Neutrophil (primary cell): ENCODE results near the genes RPS27A, MTIF2 and CCDC85A.

DNA sequence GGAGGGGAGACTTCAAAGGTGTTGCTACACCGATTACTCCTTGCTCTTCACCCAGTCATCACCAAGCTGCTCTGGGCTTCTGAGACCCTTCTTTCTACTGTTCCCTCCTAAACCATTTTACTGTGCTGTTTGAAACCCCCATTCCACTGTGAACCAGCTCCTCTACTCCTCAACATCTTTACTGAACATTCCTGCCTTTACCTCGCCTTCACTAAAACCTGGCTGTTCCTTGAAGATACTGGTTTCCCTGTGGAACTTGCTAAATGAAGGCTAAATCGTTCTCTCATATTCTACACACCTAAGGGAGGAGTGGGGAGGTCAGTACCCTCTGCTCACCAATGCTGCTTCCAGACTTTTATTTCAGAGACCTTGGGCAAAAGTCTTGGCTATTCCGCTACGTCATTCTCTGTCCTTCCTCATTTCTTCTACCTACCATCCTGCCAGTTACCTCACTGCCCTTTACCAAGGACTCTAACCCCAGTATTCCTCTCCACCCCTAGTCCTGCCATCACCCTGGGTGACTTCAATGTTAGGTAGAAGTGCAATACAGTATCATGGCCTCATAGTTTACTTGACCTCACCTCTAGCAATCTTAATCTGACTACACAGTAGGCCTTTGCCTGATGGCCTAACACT lies 27.9 kb downstream of the RTN4 start:
- PRO-cap: no peak

- PRO-cap: no peak
Measured at GRCh38 chr2:55137579-55138151, 87.4 kb upstream of the RTN4 start.

DNA sequence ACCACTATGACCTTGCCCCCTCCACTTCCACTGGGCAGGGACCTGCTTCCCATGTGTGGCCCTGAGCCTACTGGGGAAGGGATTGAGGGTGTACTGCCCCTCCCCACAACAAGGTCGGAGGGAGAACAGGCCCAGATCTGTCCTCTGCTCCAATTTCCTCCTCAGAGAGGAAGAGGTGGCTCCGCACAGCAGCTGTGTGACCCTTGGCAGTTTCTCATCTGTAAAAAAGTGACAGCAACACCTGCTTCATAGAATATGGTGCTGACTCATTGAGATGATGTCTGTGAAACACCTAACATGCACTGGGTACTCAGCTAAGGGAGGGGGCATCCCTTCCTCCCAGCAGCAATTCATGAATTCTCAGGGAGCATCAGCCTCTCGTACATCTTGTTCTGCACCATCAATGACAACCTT lies 72.8 kb downstream of the CLHC1 start:
- PRO-cap: no peak

DNA sequence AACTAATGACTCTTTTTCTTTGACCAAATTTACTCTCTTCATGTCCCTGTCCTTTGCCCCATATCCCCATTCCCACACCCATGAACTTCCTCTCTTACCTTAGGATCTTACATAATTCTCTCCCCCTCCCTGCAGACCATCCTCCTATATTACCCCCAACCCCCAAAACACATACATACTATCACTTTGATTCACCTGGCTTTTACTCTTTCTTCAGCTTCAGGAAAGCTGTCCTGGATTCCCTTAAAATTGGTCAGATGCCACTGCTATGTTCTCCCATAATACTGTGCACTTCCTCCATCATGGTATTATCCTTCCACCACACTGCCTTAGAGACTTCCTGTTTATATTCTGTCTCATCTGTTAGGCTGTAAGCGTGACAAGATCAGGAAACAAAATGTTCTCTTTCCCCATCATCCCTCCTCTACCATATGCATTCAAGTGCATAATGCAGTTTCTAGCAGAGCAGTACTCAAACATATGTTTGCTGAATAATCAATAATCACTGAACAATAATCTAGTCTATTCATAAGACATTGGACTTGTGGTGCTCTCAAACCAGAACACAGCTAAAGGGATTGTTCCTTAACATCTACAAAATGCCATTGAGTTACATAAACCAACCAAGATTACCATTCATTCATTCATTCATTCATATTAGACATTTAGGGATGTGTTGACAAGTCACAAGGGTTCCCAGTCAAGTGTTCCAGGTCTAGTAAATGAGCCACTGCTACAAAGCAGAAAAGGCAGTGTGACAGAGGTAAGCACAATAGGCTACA lies 4.1 kb downstream of the CLHC1 start:
- PRO-cap: no peak

- PRO-cap: bidirectional peak, plus-strand start at chr2:55232688, minus-strand start at chr2:55232583
Measured at GRCh38 chr2:55232485-55232942, at the start of gene RPS27A. Gene RPS27A, plus strand, starts transcription at chr2:55232688.

- PRO-cap: no peak
Measured at GRCh38 chr2:55234698-55235894, 2.6 kb downstream of the RPS27A start.

DNA sequence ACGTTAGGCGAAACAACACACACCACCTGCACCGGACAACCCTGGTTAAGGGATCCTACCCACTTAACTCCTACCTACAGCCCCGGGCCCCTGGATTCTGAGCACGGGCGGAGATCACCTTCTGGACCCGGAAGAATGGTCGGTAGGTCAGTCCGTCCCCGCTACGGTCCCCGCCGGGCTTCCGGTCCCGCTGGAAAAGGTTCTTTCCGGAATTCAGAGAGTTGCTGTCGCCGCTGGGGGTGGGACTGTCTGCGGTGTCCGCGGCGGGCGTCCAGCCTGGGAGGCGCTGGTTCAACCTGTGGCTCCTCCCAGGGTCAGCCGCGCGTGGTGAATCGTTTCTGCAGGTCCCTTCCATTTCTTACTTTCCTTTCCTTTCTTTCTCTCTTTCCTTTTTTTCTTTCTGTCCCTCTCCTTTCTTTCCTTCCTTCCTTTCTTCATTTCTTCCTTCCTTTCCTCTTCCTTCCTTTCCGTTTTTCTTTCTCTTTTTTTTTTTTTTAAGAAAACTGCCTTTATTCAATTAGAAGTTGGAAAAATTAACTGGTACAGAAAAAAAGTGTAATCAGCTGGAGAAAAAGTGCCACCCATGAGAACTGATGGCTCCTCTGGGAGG lies at the start of gene MTIF2:
TSS of gene MTIF2 (minus strand) at position 137 of the 610 bp plus-strand sequence.
- PRO-cap: unidirectional peak, minus-strand start at position 137 of the sequence

DNA sequence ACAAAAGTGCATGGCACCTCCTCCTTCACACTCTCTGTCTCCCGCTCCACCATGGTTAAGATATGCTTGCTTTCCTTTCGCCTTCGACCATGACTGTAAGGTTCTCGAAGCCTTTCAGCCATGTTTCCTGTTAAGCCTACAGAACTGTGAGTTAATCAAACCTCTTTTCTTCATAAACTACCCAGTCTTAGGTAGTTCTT lies 42.8 kb downstream of the CFAP36 start:
- PRO-cap: no peak

DNA sequence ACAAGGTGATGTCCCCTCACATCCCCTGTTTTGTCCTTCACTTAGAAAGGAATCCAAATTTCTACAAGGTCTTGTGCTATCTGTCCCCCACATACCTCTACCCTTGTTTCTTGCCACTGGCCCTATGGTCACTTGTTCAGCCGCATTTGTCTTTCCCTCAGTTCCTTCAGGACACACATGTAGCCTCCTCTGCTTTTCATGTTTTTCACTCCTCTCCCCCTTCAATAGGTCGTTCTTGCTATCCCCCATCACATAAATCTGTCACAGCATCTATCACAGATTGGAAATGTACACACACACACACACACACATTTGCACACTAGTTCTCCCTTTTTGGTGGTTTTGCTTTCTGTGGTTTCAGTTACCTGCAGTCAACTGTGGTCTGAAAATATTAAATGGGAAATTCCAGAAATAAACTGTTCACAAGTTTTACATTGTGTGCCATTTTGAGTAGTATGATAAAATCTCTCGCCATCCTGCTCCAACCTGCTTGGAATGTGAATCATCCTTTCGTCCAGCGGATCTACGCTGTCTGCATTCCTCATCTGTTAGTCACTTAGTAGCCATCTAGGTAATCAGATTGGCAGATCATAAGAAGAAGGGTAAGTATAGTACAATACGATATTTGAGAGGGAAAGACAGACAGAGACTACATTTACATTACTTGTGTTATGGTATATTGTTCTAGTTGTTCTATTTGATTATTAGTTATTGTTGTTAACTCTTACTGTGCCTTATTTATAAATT lies 85.9 kb upstream of the PNPT1 start:
- PRO-cap: no peak

DNA sequence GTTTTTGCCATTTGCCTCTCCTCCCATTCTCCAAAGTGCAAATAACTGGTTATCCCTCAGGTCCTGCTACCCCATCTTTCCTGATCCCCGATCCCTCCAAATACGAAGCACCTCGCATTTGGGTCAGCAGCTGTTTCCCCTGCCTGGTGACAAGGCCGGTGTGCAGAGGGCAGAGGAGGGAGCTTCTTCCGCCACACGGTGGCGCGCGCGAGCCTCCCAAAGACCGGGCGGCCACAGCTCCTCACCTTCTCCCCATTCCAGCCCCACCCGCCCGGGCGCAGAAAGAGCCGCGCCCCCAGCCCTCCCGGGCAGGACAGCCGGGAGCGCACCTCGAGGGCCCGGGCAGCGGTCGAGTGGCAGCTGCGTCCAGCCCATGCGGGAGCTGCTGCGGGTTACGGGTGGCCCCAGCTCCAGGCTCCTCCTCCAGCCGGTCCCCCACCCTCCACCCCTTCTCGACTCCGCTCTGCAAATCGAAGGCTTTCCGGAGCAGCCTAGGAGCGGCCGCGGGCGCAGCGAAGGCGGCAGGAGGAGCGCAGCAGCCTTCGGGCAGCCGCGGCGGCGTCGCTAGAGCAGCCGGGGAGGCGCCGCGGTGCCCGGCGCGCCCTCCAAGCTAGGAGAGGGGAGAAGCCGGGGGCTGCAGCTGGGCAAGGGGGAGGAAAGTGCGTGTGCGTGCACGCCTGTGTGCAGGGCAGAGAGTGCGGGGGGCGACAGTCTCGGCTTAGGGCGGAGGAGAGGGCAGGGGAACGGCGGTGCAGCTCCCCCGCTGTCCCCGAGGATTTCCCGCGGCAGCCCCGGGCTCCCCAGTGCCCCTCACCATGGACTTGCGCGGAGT lies at the start of gene CCDC85A:
TSS of gene CCDC85A (plus strand) at position 449 of the 832 bp plus-strand sequence.
- PRO-cap: no peak

DNA sequence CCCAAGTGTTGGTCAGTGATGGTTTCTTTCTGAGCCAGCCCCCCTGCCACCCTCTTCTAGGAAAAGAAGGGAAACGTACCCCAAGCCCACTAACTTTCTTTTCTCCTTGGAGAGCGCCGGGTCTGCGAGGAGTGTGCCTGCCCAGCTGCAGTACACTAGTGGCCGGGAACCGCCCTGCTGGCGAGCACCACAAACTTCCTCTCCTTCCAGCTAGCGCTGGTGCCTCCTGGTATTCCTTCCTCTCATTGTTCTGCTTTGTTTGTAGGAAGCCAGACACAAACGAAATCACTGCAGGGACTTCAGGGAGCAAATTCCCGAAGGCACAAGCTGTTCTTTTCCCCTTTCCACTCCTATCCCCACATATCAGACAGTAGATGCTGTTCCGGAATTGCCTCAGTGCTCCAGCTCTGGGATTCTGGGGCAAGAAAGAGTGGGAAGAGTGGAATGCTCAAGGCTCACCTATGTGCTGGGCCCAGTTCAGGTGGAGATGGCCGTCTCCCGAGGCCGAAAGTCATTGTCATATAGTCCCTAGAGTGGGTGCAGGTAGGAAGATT lies 1.9 kb downstream of the CCDC85A start:
- PRO-cap: no peak

DNA sequence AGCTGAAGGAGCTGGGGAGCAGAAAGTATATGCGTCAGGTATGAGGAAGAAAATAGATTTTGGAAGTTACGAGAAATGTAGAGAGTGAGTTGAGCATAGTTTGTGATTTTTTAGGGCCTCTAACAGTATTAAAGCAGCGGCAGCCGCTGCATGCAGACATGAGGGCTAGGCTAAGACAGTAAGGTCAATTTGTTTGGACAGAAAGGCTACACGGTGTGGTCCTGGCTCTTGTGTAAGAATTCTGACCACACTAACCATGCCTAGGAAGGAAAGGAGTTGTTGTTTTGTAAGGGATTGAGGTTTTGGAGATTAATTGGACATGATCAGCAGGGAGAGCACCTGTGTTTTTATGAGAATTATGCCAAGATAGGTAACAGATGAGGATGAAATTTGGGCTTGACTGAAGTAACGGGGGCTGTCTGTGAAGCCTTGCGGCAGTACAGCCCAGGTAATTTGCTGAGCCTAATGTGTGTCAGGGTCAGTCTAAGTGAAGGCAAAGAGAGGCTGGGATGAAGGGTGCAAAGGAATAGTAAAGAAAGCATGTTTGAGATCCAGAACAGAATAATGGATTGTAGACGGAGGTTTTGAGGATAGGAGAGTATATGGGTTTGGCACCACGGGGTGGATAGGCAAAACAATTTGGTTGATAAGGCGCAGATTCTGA lies 68.9 kb downstream of the VRK2 start:
- PRO-cap: no peak

DNA sequence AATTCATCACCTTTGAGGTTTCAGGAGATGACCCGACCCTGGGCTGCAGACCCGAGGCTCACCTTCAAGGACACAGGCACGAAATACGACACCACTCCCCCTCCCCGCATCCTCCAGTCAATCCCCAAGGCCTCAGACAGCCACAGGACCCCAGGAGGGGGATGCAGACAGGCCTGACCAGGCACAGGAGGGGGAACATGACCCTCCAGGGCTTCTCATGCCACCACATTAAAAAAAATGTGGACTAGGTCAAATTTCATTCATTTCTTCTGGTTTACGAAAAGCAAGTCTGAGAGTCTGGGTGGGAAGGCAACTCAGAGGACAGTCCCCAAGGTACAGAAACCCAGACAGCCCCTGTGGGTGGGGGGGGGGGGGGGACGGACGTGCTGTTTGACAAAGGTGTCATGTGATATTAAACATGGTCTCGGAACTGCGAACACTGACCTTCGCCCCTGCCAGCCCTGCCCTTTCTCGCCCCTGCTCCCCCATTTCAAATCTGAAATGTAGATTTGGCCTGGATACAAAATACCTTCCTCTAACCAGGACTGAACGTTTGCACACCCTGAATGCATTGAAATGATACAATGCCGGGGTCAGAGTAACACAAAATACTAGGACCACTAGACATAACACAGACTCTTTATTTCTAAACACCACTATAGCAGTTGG lies 142.8 kb downstream of the BCL11A start:
- PRO-cap: no peak

DNA sequence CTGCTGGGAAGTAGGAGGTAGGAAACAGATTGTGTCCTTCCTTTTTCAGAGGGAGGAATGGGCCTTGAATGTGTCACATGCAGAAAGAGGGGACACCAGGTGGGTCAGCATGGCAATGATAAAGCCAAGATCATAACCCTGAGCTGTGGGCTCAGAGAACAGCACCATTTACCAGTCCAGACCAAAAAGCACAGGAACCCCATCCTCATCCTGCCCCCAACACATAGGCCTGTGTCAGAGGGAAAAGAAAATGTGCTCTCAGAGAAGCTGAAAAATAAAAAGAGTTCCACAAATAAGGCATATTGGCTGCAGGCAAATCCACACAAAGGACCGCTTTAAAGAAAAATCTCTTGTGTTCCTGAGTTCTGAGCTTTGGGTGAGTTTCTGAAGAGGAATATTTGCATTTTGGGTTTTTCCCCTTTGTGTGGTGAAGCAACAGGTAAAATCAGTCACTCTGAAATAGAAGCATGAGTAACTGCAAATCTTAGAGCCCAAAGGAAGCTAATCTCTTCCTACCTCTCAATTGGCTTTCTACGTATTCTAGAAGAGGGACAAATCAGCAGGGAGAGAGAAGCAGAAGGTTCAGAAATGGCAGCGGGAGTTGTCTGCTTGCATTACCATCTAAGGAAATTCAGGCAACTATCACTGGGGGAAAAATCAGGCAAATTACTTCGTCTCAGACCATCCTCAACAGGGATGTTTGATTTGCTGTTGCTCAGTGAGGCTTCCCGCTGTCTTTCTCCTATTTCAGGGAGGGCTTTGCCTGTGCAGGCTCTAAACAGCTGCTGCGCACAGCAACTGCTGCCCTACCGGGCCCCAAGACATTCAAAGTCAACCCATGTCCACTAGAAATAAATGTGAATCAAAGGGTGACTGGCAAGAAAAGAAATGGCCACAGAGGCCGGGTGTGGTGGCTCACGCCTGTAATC lies 106.7 kb downstream of the BCL11A start:
- PRO-cap: no peak

- PRO-cap: no peak
Measured at GRCh38 chr2:60453115-60453691, 100.3 kb downstream of the BCL11A start.

- PRO-cap: no peak
Measured at GRCh38 chr2:60519287-60519556, 34.2 kb downstream of the BCL11A start.

GRCh38 chr2:60840820-60841434 lies 40.4 kb upstream of the REL start:
- PRO-cap: no peak

DNA sequence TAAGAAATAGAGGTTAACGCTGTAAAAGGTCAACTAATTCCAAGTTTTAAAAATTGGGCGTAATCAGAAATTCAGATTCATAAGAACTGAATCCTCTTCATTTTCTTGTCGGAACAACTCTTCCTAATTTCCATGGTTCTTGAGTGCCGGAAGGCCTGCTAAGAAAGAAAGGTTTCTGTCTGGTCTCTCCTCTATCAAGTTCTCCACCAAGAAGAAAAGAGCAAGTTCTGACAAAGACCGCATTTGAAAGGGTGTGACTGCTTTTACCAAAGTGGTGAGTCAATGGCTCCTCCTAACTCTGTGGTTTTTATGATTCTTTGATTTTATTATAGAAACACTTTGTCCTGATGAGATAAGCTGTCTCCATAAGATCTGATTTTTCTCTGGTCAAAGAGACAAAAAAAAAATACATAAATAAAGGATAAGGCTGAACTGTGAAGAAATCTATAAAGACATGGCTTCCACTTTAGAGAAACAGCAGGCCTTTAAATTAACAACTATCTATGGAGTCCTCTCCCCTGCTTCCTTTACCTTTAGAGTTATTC lies 67.5 kb downstream of the REL start:
- PRO-cap: no peak

GRCh38 chr2:61012206-61012645 lies 5.3 kb upstream of the PEX13 start:
- PRO-cap: no peak

- PRO-cap: no peak
Measured at GRCh38 chr2:61041237-61041855, 23.3 kb upstream of the PUS10 start.